ENCODE data around the gene CYRIA.

- PRO-cap: no peak
These were observed 31.4 kb upstream of the ROCK2 start for GRCh38 chr2:11375863-11376230.

DNA sequence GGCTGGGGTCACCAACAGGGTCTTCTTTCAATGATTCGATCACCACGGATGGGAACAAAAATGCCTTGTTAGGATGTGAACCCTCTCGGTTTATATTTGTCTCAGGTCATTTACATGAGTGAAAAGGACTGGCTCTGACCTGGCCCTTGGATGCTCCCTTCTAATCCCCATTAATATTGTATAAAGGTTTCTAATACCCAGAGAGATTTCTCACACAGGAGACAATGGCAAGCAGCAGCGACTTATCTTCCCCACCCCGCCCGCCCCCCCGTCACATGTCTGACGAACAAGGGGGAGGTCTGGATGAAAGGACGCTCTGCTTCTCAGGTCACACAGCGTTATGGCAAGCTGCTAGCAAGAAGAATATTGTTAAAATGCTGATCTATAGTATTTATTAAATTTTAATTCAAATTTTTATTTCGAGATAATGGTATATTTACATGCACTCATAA is 30.3 kb upstream of the E2F6 start:
- PRO-cap: no peak

- PRO-cap: no peak
These were observed 8.7 kb downstream of the GREB1 start for GRCh38 chr2:11542375-11543096.

GRCh38 chr2:11692936-11693504 is 23.0 kb upstream of the NTSR2 start:
- PRO-cap: no peak

DNA sequence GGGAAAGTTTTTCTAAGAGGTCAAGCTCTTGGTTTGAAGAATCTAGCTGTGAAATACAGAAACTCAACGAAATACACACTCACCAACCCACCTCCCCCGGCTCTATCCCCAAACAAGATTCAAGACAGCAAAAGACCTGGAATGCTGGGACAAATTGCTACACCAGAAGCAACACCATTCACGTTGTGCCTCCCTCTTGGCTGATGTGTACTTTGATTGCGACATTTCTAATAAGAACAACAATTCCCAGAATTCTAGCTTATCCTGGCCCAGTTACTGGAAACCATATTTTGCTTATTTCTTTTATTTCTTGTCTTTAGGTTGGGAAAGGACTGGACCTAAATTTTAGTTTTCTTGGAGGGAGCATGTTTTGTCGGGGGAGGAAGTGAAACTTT is 29.7 kb upstream of the LPIN1 start:
- PRO-cap: no peak

- PRO-cap: no peak
These were observed 26.9 kb upstream of the LPIN1 start for GRCh38 chr2:11719598-11719943.

GRCh38 chr2:11750189-11751514 is 4.2 kb downstream of the LPIN1 start:
- PRO-cap: no peak

DNA sequence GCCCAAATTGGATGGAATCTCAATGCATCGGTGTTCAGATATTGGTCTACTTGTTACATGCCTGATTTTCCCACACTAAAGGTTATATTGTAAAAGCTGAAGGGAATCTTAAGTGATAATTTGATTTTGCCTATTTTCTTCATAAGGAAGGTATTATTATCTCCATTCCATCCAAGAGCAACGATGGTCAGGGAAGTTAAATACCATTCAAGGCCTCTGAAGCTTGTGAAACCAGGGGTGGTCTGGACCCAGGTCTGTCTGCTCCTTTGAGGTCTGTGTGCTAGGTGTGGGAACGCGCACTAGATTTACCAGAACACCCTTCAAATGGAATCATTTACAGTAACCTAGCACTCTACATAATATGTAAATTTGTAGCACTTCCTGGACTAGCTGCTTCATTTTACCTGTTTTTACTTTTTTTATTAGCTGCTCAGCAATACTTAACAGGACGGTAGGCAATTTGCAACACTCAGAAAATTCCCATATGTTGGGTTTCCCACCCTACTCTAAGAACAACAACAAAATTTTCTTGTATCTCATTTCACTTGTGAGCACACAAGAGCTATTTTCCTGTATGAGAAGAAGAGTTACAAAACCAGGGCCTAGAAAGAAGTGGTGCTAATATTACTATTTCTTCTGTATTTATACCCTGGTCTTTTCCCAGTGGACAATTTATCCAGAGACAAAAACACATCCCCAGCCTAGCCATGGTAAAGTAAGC is 6.4 kb upstream of the TRIB2 start:
- PRO-cap: no peak

DNA sequence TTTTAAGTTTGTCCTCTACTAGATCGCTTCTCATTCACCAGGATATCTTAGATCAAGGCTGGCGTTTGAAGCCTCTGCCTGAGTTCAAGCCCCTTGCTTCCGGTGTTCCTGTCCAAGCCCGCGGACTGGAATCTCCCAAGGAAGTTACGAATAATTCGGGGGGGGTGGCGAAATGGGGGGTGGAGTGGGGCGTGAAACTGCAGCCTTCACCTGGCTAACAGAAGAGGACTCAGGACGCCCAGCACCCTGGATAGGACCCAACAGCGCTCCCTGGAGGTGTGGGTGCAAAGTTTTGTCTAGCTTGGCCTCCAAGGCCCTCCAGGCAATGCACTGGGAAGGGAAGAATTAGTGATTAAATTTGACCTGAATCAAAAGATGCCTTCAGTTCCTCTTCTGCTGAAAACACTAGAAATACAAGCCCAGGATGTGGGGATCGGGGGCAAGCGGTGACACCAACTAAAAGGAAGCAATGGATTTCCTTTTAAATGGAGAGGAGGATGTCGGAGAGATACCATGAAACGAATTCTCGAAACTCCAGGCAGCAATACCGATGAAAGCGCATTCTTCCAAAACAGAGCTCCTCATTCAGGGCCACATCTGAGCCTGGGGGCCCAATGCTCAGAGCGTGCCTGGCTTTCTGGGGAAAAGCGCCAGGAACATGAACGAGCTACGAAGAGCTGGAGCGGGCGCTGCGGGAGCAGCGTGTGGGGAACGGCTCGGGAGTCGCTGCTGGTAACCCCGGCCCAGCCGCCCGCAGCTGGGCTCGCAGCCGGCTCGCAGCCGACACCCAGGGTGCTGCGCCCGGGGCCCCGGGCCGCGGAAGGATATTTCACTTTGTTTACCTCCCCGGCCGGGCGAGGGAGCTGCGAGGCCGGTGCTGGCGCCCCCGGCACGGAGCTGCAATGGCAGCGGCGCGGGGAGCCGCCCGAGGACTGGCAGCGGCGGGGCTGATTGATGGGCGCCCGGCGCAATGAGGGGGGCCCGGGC is 591 bp upstream of the TRIB2 start:
- PRO-cap: bidirectional peak, plus-strand start outside the sequence, minus-strand start at position 904 of the sequence

GRCh38 chr2:12719553-12720114 is 2.9 kb downstream of the TRIB2 start:
- PRO-cap: no peak

DNA sequence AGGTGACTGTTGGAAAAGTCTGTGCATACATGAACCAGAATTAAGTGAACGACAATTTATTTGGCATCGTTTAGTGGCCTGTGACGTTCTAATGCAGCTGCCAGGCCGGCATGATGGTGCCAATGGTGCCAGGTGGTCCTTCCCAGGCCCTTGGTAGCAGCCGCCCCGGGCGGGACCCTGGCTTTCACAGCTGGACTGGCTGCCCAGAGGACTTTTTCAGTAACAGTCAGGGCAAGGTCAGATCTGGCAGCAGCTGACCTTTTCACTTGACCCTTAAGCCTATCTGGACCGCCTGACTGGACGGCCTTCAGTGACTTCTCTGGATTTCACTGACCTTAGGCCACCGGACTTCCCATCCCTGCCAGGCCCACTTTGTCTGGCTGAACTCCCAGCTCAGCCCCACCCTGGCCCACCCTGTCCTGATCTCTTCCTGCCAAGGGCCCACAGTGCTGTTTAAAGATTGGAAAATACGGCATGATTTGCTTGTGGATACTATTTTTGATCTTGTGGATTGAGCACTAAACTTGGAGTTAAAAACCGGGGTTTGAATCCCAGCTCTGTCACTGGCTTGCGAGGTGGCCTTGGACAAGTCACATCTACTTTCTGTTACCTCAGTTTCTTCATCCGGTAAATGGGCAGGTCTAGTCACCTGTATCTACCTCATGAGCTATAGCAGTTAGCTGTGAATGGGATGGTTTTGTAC is 16.0 kb downstream of the TRIB2 start:
- PRO-cap: no peak

GRCh38 chr2:12824994-12825619 is 108.4 kb downstream of the TRIB2 start:
- PRO-cap: no peak

GRCh38 chr2:13000650-13001117 is 283.9 kb downstream of the TRIB2 start:
- PRO-cap: no peak

- PRO-cap: no peak
These were observed 261.9 kb downstream of the MYCN start for GRCh38 chr2:16202234-16202716.

- PRO-cap: no peak
These were observed 13.6 kb downstream of the CYRIA start for GRCh38 chr2:16651918-16652459.

GRCh38 chr2:16665759-16666686 is at the start of gene CYRIA:
Gene CYRIA (minus strand): TSS chr2:16665834.
- PRO-cap: bidirectional peak, plus-strand start at chr2:16665983, minus-strand start at chr2:16665826

GRCh38 chr2:16729281-16729705 is 63.7 kb upstream of the CYRIA start:
- PRO-cap: no peak

DNA sequence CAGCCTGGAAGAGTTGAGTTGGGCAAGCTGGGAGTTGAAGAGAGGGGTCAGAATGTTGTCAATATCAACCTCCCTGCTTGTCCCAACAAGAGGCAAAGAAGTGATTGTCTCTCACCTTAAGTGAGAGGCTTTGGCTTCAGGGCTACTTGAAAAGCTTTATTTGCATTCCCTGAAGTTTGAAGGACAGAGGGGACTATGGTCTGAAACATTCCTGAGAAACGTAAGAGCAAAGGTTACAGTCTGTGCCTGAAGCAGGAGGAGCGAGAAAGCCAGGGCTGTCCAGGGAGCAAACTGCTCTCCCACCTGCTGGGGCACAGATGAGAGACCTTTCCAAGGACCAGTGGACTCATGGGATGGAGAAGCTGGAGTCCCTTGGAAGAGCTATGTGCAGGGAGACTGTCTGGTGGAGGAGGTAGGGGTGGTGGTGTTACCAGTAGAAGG is 97.7 kb upstream of the CYRIA start:
- PRO-cap: no peak

GRCh38 chr2:17648794-17649264 is 104.8 kb downstream of the SMC6 start:
- PRO-cap: no peak

DNA sequence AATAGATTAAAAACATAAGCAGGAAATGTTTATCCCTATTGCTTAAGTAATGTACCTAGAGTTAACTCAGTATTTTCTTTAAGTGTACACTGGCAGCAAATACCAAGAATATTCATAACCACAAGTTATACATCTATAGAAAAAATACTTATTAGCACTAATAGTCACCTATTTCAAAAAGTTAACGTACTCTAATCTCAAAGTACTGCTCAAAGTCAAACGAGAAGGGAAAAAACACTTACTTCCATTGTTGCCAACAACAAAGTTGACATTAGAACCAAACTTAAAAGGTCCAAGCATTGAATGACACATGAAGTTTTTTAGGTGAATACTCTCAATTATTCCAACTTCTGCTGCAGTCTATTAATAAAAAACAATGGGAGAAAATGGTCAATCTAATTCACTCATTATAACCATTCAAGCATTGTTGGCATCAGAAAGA is 12.2 kb downstream of the SMC6 start:
- PRO-cap: no peak